Progenitor cell of endocrine pancreas (in vitro differentiated cells): ENCODE measurements around a stretch of chr12.

DNA sequence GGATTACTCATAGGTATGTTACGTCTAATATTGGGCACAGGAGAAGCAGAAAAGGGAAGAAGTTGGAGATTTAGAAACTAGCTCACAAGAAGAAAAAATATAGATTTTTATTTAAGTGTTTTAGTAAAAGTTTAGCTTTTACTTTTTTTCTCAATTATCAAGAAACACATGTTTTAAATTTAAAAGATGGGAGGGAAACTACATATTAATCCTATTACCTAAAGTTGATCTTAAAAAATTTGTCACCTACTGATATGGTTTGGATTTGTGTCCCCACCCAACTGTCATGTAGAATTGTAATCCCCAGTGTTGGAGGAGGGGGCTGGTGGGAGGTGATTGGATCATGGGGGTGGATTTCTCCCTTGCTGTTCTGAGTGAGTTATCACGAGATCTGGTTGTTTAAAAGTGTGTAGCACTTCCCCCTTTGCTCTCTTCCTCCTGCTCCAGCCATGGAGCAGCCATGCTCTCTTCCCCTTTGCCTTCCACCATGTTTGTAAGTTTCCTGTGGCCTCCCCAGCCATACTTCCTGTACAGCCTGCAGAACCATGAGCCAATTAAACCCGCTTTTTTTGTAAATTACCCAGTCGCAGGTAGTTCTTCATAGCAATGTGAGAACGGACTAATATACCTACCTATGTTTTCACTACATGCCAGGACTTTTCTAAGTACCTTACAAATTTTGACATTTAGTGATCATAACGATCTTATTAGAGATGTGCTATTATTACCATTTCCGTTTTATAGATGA, 2.5 kb upstream of the POC1B start:
- PRO-cap, result no peak

GRCh38 chr12:89544619-89545258, 18.9 kb upstream of the POC1B start:
- PRO-cap, result no peak

DNA sequence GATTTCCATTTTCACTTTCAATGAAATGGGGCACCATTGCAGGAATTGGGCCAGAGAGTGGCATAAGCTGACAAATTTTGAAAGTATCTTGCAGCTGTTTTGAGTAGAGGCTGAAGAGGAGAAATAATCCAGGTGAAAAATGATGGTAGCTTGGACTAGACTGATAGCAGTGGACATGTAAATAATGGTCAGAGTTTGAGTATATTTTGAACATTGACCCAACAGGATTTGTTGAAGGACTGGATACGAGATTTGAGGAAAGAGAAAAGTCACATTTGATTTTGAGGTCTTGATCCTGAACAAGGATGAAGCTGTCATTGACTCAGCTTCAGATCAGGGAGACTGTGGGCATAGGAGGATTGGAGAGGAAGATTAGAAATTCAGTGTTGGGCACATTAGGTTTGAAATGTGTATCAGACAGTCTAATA, 22.9 kb upstream of the POC1B start:
- PRO-cap, result no peak

DNA sequence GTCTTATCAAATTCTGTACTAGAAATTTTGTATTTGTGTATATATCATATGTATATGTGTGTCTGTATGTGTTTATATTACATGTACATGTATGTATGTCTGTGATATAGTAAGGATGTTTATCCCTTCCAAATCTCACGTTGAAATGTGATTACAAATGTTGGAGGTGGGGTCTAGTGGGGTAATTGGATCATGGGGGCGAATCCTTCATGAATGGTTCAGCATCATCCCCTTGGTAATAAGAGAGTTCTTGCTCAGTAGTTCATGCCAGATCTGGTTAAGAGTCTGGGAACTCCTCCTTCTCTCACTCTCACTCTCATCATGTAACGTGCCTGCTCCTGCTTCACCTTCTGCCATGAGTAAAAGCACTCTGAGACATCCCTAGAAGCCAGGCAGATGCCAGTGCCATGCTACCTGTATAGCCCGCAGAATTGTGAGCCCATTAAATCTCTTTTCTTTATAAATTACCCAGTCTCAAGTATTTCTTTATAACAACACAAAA, 61.0 kb downstream of the ATP2B1 start:
- PRO-cap, result no peak

DNA sequence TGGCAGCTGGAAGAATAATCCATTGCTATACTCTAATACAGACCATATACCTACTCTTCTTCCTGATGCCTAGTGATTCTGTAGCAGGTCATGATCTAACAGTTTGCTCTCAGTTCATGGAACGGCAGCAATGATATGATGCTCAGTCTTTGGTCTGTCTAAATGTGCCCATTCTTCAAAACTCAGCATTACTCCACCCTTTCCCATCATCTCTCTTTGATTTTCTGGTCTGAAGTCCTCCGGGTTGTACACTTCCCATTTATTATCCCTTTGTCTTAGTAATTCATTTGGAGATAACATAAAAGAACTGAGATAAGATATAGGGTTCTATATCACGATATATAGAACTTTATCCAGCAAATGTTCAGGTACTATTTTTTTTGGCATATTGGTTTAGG, 7.6 kb downstream of the ATP2B1 start:
- PRO-cap, result no peak

GRCh38 chr12:90108458-90108686, 399.7 kb upstream of the ATP2B1 start:
- PRO-cap, result no peak

DNA sequence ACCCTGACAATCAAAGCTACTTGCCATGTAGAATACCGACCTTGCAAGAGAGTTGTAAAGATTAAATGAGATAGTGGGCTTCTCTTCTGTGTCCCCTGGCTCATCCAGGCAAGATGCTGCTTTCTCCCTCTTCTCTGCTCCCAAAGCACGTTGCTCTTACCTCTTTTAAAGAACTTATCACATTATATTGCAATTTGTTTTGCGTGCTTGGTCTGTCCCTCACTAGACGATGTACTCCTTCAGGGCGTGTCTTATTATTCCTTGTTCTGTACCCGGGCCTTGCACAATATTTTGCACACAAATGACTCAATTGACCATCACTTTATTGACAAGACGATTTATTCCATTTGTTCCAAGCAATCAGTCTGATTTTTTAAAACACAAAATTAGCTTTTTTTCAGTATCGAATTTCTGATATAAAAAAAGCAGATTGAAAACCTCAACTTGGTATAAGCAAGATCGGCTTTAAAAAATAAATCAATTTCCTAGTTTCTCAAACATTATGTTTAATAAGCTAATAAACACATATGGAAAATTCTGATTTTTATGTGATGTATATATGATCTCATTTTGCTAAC, 3.2 kb downstream of the DCN start:
- PRO-cap, result no peak

- PRO-cap, result no peak
Measured at GRCh38 chr12:91633401-91634468, 451.1 kb upstream of the DCN start.

DNA sequence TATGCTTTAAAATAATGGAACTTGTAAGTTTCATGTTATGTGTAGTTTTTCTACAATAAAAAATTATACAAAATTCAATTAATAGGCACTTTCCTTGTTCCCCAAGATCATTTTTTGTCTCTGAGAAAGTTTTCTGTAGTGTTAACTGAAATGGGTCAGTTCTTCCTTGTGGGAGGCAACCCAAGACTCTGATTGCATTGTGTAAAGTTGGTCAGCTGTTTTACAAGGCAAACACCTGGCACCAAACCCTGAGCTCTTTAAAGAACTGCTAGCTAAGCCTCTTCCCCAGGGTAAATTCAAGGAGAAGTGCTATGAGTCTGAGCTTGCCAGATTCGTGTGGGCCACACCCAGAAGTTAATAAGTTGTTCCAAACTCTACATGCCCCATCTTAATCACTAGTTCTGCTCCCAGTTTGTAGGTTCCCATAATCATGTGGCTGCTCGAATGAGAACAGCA, 214.6 kb downstream of the BTG1 start:
- PRO-cap, result no peak

DNA sequence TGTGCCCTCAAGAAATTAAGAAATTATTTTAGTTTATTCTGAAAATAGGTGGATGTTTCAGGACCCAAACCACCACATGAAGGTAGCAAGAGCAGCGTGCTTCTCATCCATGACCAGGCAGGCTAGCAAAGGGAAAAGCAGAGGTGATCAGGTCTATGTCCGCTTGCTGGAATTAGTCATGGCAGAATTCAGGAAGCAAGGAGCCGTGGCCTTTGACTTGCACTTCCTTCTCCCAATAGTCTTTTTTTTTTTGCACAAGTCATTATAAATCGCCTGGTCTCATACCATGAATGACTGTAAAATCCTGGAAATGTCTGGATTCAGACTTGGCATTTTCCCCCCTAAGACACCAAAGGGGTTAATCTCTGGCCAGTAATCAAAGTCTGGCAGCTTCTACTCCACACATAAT, 157.7 kb downstream of the BTG1 start:
- PRO-cap, result no peak

DNA sequence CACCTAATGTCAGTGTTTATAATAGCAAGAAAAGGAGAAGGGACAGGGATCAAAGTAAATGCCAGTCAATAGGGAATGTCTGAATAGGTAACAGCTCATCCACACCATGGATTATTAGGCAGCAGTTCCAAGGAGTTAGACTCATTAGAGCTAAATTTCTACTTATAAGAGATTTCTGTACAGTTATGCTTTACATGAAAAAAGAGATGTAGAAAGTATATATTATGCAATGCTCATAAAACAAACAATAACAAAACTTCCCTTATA, 77.1 kb downstream of the BTG1 start:
- PRO-cap, result no peak

GRCh38 chr12:92093802-92094397, 51.7 kb downstream of the BTG1 start:
- PRO-cap, result no peak

DNA sequence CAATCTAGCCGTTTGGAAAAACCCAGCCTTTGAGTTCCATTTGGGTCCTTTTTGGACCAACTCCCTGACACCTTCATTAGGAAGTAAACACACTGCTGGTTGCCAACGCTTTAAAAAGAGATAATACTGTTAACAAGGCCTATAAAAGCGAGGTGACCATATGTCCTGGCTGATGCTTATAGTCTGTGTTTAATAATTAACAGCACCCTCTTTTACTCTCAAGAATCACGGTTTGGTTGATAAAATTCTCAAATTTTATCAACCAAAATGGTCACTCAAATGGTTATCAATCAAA, 9.6 kb downstream of the BTG1 start:
- PRO-cap, result no peak

DNA sequence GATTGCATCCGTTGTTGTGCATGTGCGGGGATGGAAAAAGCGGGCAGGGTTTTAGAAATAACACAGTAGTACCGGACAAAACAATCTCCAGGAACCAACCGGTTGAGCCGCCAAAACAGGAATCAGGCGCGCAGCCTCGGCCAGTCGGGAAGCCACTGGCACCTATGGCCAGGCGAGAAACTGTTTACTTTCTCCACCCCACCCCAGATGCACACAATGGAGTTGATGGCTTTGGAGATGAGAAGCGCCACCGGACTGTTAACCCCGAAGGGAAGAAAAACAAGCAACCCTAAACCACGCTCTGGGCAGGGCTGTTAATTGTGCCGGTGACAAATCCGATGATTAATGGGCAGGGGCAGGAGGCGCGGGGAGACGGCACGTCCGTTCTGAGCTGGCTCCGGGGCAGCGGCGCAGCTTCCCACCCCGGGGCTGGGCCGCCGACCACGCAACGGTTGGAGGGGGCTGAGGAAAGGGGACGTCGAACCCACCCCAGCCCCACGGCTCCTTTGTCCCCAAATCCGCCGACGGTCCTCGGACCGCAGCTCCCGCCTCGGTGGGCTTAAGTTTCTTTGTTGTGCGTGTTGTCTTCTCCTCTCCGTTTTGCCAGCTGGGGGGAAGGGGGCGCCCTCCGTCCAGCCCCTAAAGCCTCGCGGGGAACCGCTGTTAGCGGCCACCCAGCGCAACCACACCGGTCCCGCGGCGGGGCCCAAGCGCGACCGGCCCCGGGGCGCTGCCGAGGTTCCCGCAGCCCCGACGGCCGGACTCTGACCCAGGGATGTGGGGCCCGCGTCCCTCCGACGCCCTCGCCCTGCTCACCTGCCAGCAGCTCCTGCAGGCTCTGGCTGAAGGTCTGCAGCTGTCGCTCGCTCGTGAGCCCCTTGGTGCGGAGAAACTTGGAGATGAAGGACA, 820 bp downstream of the BTG1 start:
- PRO-cap, result bidirectional peak, plus-strand start at position 212 of the sequence, minus-strand start outside the sequence; bidirectional peak, plus-strand start at position 378 of the sequence, minus-strand start at position 574 of the sequence; bidirectional peak, plus-strand start at position 876 of the sequence, minus-strand start at position 840 of the sequence

GRCh38 chr12:92288328-92289033, 142.8 kb upstream of the BTG1 start:
- PRO-cap, result no peak

DNA sequence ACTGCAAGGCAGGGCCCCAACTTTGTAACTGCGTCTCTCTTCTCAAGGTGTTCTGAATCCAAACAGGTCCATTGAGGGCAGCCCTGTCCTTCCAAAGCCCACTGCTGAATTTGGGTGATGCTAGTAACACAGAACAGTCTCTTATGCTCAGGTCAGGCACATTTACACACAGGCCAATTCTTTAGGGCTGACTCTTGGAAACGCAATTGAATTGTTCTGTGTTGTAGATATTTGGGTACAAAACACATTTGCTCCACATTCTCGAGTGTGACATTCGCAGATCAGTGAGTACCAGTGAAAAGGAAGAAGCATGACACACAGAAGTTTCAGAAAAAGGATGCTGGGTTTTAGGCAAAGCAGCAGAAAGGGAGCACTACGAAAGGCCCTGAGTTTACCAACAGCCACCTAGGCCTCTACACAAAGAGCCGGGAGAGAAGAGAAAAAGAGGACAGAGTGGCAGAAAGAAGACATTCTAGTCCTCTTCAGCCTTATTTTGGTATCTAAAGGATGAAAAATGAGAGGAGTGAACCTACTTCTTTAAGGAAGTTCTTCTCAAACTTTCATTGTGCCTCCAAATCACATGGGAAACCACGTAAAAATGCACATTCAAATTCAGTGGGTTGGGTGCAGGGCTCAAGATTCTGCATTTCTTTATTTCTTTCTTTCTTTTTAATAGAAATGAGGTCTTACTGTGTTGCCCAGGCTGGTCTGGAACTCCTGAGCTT, 254.4 kb upstream of the BTG1 start:
- PRO-cap, result no peak

DNA sequence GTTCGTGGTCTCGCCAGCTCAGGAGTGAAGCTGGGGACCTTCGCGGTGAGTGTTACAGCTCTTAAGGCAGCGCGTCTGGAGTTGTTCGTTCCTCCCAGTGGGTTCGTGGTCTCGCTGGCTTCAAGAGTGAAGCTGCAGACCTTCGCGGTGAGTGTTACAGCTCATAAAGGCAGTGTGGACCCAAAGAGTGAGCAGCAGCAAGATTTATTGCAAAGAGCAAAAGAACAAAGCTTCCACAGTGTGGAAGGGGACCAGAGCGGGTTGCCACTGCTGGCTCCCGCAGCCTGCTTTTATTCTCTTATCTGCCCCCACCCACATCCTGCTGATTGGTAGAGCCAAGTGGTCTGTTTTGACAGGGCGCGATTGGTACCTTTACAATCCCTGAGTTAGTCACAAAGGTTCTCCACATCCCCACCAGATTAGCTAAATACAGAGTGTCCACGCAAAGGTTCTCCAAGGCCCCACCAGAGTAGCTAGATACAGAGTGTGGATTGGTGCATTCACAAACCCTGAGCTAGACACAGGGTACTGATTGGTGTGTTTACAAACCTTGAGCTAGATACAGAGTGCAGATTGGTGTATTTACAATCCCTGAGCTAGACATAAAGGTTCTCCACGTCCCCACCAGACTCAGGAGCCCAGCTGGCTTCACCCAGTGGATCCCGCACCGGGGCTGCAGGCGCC, 260.3 kb upstream of the BTG1 start:
- PRO-cap, result no peak

DNA sequence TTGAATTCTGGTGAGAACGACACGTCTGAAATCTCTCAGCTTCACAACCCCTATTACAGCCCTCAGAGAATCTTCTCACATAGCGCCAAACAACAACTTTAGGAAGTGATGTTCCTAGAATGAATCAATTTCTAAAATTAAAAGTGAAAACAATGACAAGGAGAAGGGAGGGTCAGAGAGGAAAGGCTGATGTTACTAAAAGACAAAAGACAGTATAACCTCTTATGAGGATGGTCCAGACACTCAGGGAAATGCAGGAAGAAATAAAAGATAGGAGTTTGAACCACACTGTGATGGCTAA, 270.8 kb upstream of the BTG1 start:
- PRO-cap, result no peak

DNA sequence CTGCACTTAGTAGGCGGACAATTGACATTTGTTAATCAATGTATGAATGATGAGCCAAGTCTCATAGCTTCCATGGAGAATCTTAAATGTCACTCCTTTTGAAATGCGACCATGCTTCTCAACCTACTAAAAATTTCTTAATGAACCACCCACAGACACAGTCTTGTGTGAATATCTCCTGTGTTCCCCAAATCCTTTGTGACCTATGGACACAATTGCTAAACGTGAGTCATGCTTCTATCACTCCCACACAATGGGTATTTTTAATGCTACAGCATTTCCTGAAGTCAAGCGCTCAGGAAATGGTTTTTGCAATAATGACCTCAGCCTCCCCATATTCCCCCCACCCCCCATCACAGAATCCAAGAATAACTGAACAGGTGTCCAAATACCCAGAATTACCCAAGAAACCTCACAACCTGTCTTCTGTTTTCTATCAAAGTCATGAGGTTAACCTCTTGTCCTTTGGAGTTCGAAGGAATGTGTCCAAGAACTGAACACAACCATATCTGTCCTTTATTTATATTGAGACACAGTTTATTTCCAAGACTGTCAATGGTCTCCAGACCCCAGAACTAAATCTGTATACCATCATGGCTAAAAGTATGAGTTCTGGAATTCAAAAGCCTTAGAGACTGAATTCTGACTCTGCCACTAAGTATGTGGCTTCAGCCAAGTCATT, 163.5 kb upstream of the PLEKHG7 start:
- PRO-cap, result no peak

- PRO-cap, result no peak
Measured at GRCh38 chr12:92568787-92569233, 134.0 kb upstream of the PLEKHG7 start.